H4 (cell line): ENCODE measurements around the genes FAM47A and FAM47B.

- RAMPAGE, long total RNA: no peak
Observed at GRCh38 chrX:24133119-24133835, 16.3 kb upstream of the ZFX start.

- RAMPAGE, long total RNA: no peak
Observed at GRCh38 chrX:24167177-24167887, 17.8 kb downstream of the ZFX start.

GRCh38 chrX:24397035-24397498, 36.6 kb downstream of the SUPT20HL1 start:
- RAMPAGE, long total RNA: no peak

DNA sequence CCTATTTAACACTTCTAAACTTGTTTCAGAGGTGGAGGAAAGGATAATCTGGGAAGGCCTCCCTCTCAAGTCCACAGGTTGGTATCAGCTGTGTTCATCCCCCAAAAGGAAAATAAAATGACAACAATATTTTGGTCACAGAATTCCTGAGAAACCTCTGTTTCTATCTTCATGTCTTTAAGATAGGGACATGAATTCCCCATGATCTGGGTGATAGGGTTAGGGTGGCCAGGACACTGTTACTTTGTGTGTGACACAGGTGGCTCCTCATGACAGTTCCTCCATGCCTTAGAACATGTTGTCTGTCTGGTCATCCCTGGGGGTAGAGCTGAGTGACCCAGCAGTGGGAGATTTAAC, 81.3 kb downstream of the PDK3 start:
- RAMPAGE, long total RNA: no peak

- RAMPAGE, long total RNA: no peak
Observed at GRCh38 chrX:24566066-24566670, 81.0 kb downstream of the PCYT1B start.

- RAMPAGE, long total RNA: no peak
Observed at GRCh38 chrX:24645837-24646476, 1.2 kb downstream of the PCYT1B start.

- RAMPAGE, long total RNA: no peak
Observed at GRCh38 chrX:24739255-24739635, 45.5 kb downstream of the POLA1 start.

- RAMPAGE, long total RNA: no peak
Observed at GRCh38 chrX:25003050-25003648, 12.6 kb downstream of the ARX start.

- RAMPAGE, long total RNA: no peak
Observed at GRCh38 chrX:26227721-26228009, 11.7 kb downstream of the MAGEB5 start.

DNA sequence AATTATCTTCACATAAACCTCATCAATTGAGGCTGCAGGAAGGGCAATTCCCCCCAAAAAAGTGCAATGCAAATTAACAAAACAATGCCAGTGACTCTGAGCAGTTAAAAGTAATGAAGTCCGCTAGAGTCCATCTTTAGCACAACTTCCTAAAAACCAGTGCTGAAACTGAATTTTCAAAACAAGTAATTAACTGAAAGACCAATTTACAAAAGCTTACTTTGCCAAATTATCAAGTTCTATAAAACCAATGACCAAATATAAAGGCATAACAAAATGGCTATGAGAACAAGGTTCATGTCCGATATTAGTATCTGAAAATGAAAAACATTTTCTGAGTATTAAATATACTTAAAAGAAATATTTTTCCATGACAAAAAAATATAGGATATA, 309.1 kb downstream of the PPP4R3C start:
- RAMPAGE, long total RNA: no peak

DNA sequence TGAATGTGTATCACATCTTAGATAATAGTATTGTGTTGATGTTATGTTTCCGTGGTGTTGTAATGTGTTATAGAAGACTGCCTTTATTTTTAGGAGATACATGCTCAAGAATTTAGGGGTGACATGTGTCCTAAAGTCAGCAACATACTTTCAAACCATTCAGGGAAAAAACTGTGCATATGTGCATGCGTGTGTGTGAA, 1.5 kb downstream of the TASL start:
- RAMPAGE, long total RNA: no peak

GRCh38 chrX:30617239-30617488, 36.1 kb upstream of the GK start:
- RAMPAGE, long total RNA: no peak

- RAMPAGE, long total RNA: no peak
Observed at GRCh38 chrX:30654546-30654717, 1.2 kb downstream of the GK start.

- RAMPAGE, long total RNA: no peak
Observed at GRCh38 chrX:30971587-30972161, 82.6 kb upstream of the TAB3 start.

DNA sequence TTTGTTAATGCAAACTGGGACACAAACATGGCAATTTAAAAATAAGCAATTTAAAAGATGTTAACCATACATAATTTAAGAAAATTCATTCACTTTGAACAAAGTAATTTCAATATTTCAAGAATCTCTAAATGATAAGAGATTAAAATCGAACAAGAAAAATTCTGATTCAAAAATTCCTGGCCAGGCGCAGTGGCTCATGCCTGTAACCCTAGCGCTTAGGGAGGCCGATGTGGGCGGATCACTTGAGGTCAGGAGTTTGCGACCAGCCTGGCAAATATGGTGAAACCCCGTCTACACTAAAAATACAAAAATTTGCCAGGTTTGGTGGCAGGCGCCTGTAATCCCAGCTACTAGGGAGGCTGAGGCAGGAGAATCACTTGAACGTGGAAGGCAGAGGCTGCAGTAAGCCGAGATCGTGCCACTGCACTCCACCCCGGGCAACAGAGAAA, 860.5 kb upstream of the FTHL17 start:
- RAMPAGE, long total RNA: no peak

GRCh38 chrX:33205294-33205717, 6.0 kb downstream of the DMD start:
- RAMPAGE, long total RNA: no peak

- RAMPAGE, long total RNA: no peak
Observed at GRCh38 chrX:33339270-33339600, 127.9 kb upstream of the DMD start.

- RAMPAGE, long total RNA: no peak
Observed at GRCh38 chrX:34132187-34132621, at the start of gene FAM47A. Gene FAM47A (minus strand): TSS chrX:34132314.

GRCh38 chrX:34942738-34942937, at the start of gene FAM47B:
Gene FAM47B (plus strand): TSS chrX:34942796.
- RAMPAGE, long total RNA: no peak

- RAMPAGE, long total RNA: no peak
Observed at GRCh38 chrX:36961568-36962004, 46.6 kb upstream of the FAM47C start.